SJCRH30 (cell line): ENCODE measurements around the genes PCLAF, SPG21 and PDCD7.

GRCh38 chr15:63978667-63979275 lies 67.5 kb downstream of the DAPK2 start:
- RAMPAGE, long total RNA: no peak

- RAMPAGE, long total RNA: no peak
These were observed 60.9 kb downstream of the DAPK2 start for GRCh38 chr15:63985026-63986131.

DNA sequence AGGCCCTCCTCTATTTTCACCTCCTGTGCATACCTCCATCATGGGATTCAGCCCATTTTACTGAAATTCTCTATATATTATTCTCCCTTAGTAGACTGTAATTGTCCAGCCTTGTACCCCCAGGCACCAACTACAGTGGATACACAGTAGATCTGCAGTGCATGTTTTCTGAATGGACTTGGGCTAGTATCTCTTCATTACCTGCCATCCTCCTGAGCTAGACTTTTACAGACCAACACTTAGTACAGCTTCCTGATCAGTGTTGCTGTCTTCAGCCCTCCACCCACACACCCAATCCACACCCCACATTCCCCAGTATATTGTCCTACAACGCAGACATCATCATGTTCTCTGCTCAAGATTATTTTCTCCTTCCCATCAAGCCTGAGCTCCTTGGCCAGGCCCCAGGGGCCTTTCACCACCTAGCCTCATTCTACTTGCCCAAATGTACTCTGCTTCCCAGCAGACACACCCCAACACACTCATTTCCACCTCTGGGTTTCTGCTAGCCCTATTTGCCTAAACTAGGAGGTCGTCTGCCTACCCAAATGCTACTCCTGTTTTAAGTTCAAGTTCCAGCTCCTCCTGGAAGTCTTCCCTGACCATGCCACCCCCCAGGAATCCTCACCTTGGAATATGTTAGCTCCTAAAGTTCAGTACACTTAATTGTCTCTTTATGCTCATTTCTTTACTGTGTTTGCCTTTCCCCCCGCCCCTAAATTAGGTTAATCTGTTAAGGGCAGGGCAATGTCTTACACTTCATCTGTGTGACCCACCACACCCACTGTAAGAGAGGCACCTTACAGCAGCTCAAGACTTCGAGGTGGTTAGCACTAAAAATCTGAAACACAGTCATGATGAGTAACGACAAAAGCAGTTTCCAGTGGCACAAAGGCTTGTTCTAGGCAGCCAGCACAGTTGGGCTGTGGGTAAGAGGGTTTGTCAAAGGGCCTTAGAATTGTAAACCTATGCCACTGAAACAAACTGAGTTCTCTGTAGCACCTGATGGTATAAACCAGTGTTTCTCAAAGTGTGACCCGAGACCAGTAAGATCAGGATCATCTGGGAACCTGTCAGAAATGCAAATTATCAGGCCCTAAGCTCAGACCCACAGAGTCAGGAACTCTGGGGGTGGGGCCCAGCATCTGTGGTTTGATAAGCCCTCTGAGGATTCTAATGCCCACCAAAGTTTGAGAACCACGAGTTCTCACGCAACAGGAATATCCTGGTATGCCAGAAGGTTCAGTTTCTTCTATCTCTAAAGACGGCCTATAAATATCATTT lies 36.8 kb downstream of the DAPK2 start:
- RAMPAGE, long total RNA: no peak

DNA sequence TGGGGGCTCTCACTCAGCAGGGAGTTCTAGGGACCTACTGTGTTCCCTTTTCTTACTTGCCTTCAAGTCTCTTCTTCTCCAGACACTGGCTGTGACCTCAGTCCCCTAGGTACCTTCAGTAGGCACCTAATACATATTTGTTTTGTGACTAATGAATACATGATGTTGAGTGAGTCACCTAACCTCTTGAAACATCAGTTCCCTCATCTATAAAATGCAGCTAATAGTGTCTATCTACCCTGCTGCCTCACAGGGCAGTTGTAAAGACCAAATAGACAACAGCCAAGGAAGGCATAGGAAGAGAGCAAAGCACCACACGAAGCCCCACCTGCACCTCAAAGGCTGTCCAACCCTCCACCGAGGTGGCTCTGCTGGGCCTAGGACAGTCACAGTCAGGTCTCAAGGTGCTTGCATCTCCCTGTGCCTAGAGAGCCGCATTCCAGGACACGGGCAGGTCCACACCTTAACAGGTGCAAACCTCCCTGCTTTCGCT lies 29.2 kb downstream of the DAPK2 start:
- RAMPAGE, long total RNA: no peak

GRCh38 chr15:64246664-64247217 lies 83.9 kb upstream of the PPIB start:
- RAMPAGE, long total RNA: no peak

GRCh38 chr15:64300331-64300927 lies 55.5 kb downstream of the CSNK1G1 start:
- RAMPAGE, long total RNA: no peak

DNA sequence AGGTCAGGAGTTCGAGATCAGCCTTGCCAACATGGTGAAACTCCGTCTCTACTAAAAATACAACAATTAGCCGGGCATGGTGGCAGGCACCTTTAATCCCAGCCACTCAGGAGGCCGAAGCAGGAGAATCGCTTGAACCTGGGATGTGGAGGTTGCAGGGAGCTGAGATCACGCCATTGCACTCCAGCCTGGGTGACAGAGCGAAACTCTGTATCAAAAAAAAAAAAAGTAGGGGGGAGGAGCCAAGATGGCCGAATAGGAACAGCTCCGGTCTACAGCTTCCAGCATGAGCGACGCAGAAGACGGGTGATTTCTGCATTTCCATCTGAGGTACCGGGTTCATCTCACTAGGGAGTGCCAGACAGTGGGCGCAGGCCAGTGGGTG lies 29.6 kb downstream of the CSNK1G1 start:
- RAMPAGE, long total RNA: no peak

DNA sequence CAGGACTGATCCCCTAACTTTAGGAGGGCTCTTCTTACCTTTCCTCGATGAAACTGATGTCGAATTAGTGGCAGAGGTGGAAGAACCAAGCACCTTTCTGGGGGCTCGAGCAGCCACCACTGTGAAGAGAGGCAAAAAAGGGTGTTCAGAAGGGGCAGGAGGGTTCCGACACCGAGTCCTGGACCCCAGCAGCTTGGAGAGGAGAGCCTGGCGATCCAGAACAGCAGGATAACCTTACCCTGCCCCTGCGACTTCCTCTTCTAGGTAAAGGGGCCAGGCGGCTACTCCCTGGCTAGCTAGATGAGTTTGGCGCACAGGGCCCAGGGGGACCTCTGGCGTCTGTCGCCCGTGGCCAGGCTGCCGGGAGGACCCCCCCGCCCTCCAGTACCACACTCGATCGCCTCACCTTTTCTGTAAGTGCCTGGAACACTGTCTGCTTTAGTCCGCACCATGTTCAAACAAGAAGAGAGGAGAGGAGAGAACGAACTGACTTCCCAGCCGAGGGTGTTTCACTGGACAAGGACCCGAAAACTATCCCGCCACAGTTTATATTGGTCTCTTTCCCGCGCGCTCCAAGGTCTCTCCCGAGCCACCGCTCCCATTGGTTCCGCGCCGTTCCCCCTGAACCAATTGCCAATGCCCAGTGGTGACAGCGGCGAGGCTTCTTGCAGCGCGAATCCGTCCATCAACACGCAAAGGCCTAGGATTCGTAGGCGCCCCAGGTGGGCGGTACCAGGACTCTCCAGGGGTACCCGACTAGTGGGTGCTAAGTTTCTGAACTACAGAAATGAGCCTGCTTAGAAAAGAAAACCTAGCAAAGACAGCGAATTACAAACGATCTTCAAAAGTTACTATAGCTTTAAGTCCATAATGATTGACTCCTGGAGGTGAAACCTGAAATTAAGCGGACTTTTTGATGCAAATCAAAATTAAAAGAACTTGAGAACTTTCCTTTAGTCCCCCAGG lies at the start of gene PCLAF:
Gene PCLAF, minus strand, starts transcription at position 522 of the 966 bp plus-strand sequence.
- RAMPAGE, long total RNA: start-site peak on the minus strand centred at position 523 of the sequence, 7 bp wide, 2,498 and 663 reads in 2 replicates

GRCh38 chr15:64388610-64389513 lies 1.2 kb downstream of the TRIP4 start:
- RAMPAGE, long total RNA: no peak

- RAMPAGE, long total RNA: no peak
These were observed 9.9 kb downstream of the TRIP4 start for GRCh38 chr15:64397512-64397966.

- RAMPAGE, long total RNA: no peak
These were observed 140.8 kb downstream of the RBPMS2 start for GRCh38 chr15:64634467-64635041.

DNA sequence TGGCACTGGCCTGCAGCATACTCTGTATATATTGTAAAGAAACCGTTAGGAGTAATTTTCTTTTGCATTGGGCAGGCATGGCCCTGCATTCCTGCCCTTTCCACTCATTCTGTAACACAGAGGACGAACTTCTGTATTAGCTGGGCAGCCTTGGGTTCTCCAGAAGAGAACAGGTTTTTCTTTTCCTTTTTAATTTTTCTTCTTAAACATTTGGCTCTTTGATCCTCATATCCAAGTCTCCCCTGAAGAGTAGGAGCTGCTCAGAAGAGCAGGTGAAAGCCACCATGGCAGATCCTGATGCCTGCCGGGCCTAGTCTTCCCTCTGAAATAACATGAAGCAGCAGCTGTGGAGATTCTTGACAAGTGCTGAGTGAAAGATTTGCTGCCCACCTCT lies 91.6 kb downstream of the RBPMS2 start:
- RAMPAGE, long total RNA: no peak

GRCh38 chr15:64687507-64688697 lies 87.5 kb downstream of the RBPMS2 start:
- RAMPAGE, long total RNA: no peak

- RAMPAGE, long total RNA: no peak
These were observed 35.8 kb downstream of the RBPMS2 start for GRCh38 chr15:64739547-64740012.

GRCh38 chr15:64807036-64808013 lies 18.1 kb downstream of the PIF1 start:
- RAMPAGE, long total RNA: no peak

- RAMPAGE, long total RNA: no peak
These were observed 563 bp downstream of the PIF1 start for GRCh38 chr15:64824896-64825271.

GRCh38 chr15:64895142-64896081 lies 16.3 kb upstream of the ANKDD1A start:
- RAMPAGE, long total RNA: no peak

GRCh38 chr15:64989253-64990243 lies at the start of gene SPG21:
SPG21 (minus strand) TSS chr15:64989914.
- RAMPAGE, long total RNA: no peak

DNA sequence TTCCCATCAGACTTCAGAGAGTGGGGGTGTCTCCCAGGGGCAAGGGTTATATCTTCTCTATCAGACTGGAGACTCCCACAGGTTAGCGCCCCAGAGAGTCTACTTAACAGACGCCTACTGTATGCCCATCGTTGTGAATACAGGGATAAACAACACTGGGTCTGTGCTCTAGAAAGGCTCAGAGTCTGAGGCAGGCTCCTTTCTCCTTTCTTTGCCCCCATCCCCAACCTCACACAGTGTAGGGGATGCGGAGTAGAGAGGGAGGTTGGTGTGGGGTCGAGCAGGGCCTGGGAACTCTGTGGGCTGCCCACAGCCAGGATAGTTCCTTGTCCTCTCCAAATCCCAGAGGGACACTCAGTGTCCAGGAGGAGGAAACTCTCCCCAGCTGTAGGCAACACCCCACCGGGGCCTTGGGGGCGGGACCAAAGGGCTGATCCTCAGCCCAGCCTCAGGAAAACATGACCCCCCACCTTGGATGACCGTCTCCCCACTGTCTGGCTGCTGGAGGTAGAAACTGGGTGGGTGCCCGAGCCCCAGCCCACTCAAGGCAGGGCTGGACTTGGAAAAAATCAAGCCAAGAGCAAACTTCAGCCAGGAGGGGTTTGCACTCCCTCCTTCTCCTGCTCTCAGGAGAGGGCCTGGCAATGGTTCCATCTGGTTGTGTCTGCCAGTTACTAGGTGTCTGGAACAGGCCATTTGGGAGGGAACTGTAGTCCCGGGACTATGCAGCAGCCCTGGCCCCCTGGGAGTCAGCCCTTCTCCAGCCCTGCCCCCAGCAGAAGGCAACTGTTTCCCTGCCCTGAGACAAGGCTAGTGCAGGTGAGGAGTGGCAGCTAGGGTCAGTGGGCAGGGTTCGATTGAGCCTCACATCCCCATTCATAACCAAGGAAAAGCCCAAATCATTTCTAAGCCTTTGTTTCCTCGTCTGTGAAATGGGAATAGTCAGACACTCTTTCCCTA lies 3.6 kb upstream of the RASL12 start:
- RAMPAGE, long total RNA: no peak

GRCh38 chr15:65133444-65134189 lies at the start of gene PDCD7:
PDCD7 (minus strand) TSS chr15:65133808.
- RAMPAGE, long total RNA: no peak